Subcutaneous adipose tissue (tissue), 3 donors: ENCODE measurements around the genes CNNM3, ANKRD36 and ZAP70.

GRCh38 chr2:96315606-96316126 is 9.5 kb upstream of the ITPRIPL1 start:
- PRO-cap, result no peak
- RAMPAGE, long total RNA, 3 experiments, result no peak in any of the 3 experiments

DNA sequence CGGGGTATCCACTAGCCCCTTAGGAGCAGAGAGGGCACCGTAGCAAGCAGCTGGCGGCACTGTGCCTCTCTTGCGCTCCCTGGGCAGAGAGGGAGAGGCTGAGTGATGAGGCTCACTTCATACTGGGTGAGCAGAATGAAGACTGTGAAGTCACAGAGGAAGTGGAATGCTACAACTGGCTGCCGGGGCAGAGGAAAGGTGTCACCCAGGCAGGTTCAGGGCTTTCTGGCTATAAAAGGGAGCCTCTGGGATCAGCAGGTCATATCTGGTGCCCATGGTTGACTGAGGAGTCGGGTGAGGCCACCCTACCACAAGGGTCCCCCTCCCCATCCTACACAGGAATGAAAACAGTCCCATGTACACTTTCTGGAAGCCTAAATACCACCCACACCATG is 895 bp downstream of the ITPRIPL1 start:
- PRO-cap, result unidirectional peak, minus-strand start at position 63 of the sequence
- RAMPAGE, long total RNA, 3 experiments, result no peak in any of the 3 experiments

DNA sequence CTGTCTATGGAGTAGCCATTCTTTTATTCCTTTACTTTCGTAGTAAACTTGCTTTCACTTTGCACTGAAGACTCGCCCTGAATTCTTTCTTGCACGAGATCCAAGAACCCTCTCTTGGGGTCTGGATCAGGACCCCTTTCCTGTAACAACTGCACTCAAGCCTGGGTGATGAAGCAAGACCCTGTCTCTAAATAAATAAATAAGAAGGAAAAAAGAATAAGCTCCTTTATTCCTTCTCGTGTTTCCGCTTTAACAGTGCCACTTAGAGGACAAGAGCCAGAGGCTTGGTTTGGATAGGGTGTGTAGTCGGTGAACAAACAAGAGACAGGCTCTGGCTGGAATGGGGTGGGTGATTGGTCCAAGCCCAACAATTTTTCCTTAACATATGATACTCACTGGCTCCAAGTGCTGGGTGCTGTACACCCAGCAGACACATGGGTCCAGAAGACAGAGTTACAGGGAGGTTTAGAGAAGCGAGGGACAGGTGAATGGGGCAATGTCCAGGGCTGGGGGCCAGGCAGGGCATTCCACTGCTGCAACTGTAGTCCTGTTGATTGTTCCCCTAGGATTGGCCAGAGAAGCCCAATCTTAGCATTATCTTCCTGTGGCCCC is 77.7 kb downstream of the NCAPH start:
- PRO-cap, result no peak
- RAMPAGE, long total RNA, 3 experiments, result no peak in any of the 3 experiments

DNA sequence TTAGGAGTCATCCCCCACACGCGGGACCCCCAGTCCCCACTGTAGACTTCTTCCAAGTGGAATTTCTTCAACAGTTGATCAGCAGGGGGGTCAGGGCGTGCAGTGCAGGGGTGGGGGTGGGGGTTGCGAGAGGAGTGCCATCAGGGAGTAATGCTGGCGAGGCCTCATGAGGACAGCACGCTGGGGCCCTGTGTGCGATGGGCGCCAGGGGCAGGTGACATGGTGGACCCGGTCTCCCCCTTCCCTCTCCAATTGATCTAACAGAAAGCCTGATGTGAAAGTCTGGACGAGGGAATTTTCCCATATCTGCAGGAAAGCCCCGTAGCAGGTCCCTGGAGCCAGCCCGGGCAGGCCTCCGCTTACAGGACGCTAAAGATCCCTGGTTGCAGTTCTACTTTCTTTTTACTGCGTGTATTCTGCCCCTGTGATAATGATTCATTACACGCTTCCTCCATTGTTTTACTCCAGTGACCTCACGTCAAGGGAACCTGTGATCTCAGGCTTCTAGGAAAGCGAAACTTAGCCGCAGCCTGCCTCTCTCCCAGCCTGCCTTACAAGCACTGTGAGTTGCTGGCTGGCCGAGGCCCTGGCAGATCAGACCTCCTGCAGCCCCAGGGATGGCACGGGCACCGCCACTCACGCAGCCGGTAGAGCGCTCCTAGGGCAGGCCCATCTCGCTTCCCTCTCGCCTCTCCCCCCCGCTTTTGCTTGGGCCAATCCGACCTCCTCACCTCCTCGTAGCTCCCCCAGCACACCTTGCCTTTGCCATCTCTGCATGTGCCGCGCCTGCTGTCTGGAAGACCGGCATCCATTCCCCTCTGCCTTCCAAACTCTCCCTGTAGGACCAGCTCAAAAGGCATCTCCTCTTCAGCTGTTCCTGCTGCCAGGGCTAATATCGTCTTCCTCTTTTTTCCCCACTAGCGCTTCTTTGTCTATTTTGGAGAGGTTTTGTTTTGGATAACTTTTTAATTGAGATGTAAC is 19.2 kb downstream of the NEURL3 start:
- PRO-cap, result bidirectional peak, plus-strand start at position 563 of the sequence, minus-strand start at position 378 of the sequence; unidirectional peak, minus-strand start at position 876 of the sequence
- RAMPAGE, long total RNA, 3 experiments, result no peak in any of the 3 experiments

- PRO-cap, result unidirectional peak, minus-strand start at chr2:96489749
- RAMPAGE, long total RNA, 3 experiments, result no peak in any of the 3 experiments
Measured at GRCh38 chr2:96489445-96489987, 15.6 kb downstream of the NEURL3 start.

DNA sequence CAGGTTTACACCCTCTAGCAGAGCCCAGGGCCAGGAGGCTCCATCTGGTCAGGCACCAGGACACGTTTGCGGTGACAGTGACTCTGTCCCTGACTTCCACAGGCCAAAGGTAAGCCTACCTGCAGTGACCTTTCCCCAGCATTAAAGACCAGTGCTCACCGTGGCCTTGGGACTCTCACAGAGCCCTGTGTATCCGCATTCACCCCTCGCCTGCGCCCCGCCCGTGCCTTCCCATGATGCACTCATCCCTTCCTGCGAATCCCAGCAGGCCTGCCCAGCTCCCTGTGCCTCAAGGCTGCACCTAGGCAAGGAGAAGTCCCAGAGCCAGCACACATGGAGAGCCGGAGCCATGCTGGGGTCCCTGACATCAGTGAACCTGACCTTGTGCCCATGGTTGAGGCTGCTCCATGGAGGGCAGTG is 3.2 kb downstream of the NEURL3 start:
- PRO-cap, result no peak
- RAMPAGE, long total RNA, 3 experiments, result no peak in any of the 3 experiments

GRCh38 chr2:96538616-96539004 is 2.1 kb downstream of the ARID5A start:
- PRO-cap, result bidirectional peak, plus-strand start at chr2:96538853, minus-strand start at chr2:96538685
- RAMPAGE, long total RNA, 3 experiments, result no peak in any of the 3 experiments

- PRO-cap, result no peak
- RAMPAGE, long total RNA, 3 experiments, result no peak in any of the 3 experiments
Measured at GRCh38 chr2:96539280-96539927, 2.9 kb downstream of the ARID5A start.

- PRO-cap, result no peak
- RAMPAGE, long total RNA, 3 experiments, result no peak in any of the 3 experiments
Measured at GRCh38 chr2:96593203-96593855, 44.8 kb downstream of the KANSL3 start.

GRCh38 chr2:96789400-96789649 is 26.7 kb upstream of the CNNM3 start:
- PRO-cap, result no peak
- RAMPAGE, long total RNA, 3 experiments, result no peak in any of the 3 experiments

GRCh38 chr2:96816197-96816993 is at the start of gene CNNM3:
CNNM3 (plus strand) TSS chr2:96816268.
- PRO-cap, result bidirectional peak, plus-strand start at chr2:96816270, minus-strand start at chr2:96816042; bidirectional peak, plus-strand start at chr2:96816615, minus-strand start at chr2:96816496
- RAMPAGE, long total RNA, 3 experiments, result no peak in any of the 3 experiments

GRCh38 chr2:96868094-96868448 is 1.8 kb downstream of the SEMA4C start:
- PRO-cap, result no peak
- RAMPAGE, long total RNA, 3 experiments, result no peak in any of the 3 experiments

GRCh38 chr2:96884193-96884704 is 14.4 kb upstream of the SEMA4C start:
- PRO-cap, result no peak
- RAMPAGE, long total RNA, 3 experiments, result no peak in any of the 3 experiments

- PRO-cap, result no peak
- RAMPAGE, long total RNA, 3 experiments, result no peak in any of the 3 experiments
Measured at GRCh38 chr2:97045925-97046370, 48.7 kb downstream of the FAHD2B start.

- PRO-cap, result bidirectional peak, plus-strand start at chr2:97113163, minus-strand start at chr2:97113071; bidirectional peak, plus-strand start at chr2:97113607, minus-strand start at chr2:97113382
- RAMPAGE, long total RNA, 3 experiments, result start-site peak on the plus strand in 1 of 3 experiments, at chr2:97113496-97113624 at its widest, 18 to 30 reads per replicate
Measured at GRCh38 chr2:97112962-97114093, at the start of gene ANKRD36. ANKRD36 (plus strand) TSS chr2:97113153.

DNA sequence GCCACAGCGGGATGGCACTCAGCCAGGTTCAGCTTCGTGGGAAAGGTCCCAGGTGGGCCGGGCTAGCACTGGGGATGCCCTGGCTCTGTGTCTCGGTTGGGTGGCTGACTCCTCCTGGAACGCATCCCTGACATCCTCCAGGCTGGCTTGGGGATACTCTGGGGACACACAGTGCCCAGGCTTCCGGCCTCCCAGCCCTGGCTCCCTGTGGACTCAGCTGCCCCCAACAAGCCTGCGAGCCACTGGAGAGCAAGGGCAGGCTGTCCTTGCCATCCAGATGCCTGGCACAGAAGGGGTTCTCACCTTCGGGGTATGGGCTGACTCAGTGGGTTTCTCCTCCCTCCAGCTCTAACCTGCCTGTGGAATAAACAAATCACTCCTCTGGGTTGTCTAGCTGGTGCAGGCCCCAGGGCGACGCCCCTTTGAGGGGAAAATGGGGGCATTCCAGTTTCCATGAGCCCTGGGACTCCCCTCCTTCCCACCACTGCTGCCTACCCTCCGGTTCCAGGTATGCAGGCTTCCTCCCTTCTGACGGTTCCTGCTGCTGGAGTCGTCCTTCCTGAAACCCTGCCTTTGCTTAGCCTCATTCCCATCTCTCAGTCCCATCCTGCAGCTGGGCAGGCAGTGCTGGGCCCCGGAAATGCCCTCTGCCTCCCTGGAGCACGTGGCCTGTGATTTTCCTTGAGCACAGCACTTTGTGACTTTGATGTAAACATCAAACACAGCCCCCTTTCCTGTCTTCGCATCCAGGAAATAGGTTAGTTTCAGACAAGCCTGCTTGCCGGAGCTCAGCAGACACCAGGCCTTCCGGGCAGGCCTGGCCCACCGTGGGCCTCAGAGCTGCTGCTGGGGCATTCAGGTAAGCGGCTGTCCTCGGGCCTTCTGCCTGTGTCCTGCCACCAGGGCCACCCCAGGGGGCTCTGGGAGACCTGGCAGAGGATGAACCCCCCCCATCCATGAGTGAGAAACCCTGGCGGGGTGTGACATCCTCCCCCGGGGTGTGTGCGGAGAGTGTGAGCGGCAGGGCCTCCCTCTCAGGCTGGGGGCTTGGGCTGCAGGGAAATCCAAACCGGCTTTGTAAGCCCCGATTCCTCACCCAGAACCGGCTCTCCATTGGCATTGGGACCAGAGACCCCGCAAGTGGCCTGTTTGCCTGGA is at the start of gene ZAP70:
TSS of gene ZAP70 (plus strand) at position 761 of the 1,158 bp plus-strand sequence.
- PRO-cap, result no peak
- RAMPAGE, long total RNA, 3 experiments, result start-site peak on the plus strand in 1 of 3 experiments, centred at position 769 of the sequence, 6 reads per replicate

- PRO-cap, result no peak
- RAMPAGE, long total RNA, 3 experiments, result no peak in any of the 3 experiments
Measured at GRCh38 chr2:97812320-97813048, 99.1 kb downstream of the ZAP70 start.

DNA sequence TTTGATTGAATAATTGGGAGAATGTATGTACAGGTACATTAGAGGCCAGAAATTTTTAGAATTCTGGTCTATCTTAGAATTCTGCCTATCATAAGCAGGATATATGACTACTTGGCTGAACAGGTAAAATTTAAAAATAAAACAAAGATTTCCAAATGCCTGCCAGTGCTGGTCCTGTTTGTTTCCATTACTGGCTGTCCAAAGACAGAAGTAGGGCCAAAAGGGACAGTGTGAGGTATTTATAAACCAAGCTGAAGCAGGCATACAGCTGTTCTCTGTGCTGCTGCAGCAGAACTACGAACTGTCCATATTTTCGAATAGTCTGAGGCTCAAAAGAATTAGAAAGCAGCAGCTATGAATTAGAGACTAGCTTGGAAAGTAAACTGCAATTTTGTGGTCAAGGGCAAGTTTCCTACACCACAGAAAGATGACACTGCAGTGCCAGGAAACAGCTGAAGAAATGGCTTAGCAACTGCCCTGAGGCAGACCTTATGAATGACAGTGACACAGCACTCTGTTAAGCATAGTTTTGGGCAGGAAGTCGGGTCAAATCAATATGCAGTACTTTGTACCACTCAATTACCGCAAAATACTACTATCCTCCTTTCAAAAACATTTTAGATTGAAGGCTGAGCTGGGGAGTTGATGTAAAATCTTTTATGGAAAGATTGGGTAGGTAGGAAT is 125.4 kb downstream of the TMEM131 start:
- PRO-cap, result no peak
- RAMPAGE, long total RNA, 3 experiments, result no peak in any of the 3 experiments

GRCh38 chr2:98084501-98085275 is 2.3 kb upstream of the VWA3B start:
- PRO-cap, result no peak
- RAMPAGE, long total RNA, 3 experiments, result no peak in any of the 3 experiments

DNA sequence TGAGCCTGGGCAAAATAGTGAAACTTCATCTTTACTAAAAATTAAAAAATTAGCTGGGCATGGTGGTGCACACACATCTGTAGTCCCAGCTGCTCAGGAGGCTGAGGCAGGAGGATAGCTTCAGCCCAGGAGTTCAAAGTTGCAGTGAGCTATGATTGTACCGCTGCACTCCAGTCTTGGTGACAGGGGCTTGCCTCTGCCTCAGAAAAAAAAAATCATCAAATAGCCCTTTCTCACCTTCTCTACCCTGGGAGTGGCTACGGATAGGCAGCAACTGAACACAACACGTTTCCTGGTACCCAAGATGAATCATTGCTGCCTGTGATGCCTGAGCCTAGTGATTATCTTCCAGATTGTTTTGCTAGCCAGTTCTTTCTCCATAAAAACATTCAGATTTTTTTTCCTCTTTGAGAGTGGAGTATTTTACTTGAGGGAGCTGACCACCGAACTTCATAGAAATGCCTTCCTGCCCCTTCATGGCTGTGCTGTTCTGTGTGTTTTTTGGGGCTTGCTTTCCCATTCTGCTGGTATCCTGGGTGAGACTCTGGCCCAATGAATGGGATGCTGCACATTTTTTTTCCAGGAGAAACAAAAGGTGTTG is 13.6 kb downstream of the INPP4A start:
- PRO-cap, result no peak
- RAMPAGE, long total RNA, 3 experiments, result no peak in any of the 3 experiments